IMR-90 (cell line): ENCODE data around the gene GRK1.

DNA sequence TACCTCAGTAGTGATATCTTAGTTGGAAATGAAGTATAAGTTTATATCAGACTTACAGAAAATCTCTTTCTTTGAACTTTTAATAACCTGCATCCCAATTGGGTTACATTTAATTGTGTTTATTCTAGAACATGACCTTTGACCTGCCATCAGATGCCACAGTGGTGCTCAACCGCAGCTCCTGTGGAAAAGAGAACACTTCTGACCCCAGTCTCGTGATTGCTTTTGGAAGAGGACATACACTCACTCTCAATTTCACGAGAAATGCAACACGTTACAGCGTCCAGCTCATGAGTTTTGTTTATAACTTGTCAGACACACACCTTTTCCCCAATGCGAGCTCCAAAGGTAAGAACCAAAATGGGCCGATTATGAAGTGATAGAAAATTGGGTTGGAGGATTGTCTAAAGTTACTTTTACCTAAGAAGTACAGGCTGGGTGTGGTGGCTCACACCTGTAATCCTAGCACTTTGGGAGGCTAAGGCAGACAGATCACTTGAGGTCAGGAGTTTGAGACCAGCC is 12.5 kb downstream of the LAMP1 start:
- RRBS, result no CpG with 5 or more reads among the region's 7 CpGs
CAGE:
- cytosol, long polyA plus RNA, result no peak
- long polyA plus RNA, result no peak
- nucleus, long polyA plus RNA, result no peak

GRCh38 chr13:113324331-113324784 is 27.3 kb downstream of the LAMP1 start:
- RRBS, result no CpG with 5 or more reads among the region's 11 CpGs
CAGE:
- cytosol, long polyA plus RNA, result no peak
- long polyA plus RNA, result no peak
- nucleus, long polyA plus RNA, result no peak

GRCh38 chr13:113405117-113405347 is 41.1 kb upstream of the GRTP1 start:
- RRBS, result no CpG with 5 or more reads among the region's 9 CpGs
CAGE:
- cytosol, long polyA plus RNA, result no peak
- long polyA plus RNA, result no peak
- nucleus, long polyA plus RNA, result no peak

DNA sequence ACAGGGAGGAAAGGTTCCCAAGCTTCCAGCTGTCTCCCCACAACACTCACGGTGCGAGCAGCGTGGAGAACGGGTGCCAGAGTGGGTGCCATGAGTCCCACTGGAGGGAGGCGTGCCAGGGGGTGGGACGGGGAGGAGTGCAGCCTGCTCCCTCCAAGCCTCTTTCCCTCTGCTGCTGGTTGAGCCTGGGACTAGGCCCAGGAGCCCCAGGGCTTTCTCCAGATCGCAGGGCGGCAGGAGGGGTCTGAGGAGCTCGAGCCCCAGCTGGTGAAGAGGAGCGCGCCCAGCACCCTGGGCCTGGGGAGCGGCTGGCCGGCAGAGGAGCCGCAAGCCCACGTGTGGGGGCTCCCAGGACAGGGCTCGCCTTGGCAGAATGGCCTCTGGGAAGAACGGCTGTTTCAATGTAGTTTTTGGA is 11.8 kb downstream of the TMCO3 start:
- RRBS, result no CpG with 5 or more reads among the region's 17 CpGs
CAGE:
- cytosol, long polyA plus RNA, result no peak
- long polyA plus RNA, result no peak
- nucleus, long polyA plus RNA, result no peak

DNA sequence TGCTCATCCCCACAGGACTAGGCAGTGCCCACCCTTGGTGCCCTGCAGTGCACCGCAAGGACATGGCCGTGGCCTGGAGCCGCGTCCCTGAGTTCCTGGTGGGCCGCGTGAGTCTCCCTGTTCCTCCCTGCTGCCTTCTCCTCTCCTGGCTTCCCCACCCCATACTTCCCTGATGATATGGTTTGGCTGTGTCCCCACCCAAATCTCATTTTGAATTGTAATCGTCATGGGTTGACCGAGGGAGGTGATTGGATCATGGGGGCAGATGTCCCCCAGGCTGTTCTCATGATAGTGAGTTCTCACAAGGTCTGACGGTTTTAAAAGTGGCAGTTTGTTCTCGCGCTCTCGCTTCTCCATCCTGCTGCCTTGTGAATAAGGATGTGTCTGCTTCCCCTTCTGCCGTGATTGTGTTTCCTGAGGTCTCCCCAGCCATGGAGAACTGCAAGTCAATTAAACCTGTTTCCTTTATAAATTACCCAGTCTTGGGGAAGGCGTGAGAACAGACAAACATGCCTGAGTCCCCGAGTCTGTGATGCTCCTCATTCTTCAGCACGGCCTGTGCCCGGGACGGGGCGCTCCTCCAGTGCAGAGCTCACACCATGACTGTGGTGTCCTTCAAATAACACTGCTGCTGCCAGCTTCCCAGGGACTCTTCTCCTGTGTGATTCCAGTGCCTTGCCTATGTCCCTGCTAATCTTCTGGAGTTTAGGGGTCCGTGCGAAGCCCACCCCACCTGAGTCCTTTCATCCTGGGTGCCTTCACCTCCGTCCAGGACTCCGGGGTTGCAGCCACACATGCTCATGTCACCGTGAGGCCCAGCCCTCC is 31.4 kb upstream of the TFDP1 start:
- RRBS, result no CpG with 5 or more reads among the region's 24 CpGs
CAGE:
- cytosol, long polyA plus RNA, result no peak
- long polyA plus RNA, result no peak
- nucleus, long polyA plus RNA, result no peak

DNA sequence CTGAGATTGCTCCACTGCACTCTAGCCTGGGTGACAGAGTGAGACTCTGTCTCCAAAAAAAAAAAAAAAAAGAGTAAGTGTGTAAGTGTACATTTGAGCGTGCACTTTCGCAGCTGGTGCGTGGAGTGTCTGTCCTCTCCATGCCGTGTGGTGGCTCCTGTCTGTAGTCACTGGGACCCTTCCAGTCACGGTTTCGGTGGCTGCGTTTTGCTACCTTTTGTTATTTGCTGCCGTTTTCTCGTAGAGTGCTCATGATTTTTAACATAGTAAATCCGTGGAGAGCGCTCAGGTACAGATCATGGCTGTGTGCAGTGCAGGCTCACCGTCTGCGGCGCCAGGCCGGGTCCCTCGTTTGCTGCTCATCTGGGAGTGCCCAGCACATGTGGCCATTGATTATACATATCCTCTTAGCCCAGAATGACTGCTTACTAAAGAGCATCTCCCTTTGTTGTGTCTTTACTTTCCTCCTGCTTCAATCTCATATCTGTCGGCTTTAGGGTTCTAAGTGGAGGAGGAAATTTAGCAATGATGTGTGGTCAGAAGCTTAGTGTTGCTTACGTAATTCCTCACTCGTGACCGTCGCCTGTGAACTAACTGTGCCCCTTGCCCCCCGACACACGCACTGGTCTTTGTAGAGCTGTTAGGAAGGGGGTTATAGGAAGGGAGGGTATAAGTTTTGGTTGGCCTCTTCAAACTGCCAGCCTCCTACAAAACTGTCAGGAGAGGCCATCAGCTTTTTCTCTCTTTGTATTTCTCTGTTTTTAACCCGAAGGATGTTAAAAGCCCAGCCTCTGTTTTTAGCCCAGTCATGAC is 31.8 kb downstream of the TFDP1 start:
- RRBS, result no CpG with 5 or more reads among the region's 24 CpGs
CAGE:
- cytosol, long polyA plus RNA, result no peak
- long polyA plus RNA, result no peak
- nucleus, long polyA plus RNA, result no peak

- RRBS, result 60% methylated on average over 14 of the region's 27 CpGs
CAGE:
- cytosol, long polyA plus RNA, result no peak
- long polyA plus RNA, result no peak
- nucleus, long polyA plus RNA, result no peak
Measured at GRCh38 chr13:113666808-113667502, at the start of gene GRK1. GRK1 (plus strand) TSS chr13:113667219.

DNA sequence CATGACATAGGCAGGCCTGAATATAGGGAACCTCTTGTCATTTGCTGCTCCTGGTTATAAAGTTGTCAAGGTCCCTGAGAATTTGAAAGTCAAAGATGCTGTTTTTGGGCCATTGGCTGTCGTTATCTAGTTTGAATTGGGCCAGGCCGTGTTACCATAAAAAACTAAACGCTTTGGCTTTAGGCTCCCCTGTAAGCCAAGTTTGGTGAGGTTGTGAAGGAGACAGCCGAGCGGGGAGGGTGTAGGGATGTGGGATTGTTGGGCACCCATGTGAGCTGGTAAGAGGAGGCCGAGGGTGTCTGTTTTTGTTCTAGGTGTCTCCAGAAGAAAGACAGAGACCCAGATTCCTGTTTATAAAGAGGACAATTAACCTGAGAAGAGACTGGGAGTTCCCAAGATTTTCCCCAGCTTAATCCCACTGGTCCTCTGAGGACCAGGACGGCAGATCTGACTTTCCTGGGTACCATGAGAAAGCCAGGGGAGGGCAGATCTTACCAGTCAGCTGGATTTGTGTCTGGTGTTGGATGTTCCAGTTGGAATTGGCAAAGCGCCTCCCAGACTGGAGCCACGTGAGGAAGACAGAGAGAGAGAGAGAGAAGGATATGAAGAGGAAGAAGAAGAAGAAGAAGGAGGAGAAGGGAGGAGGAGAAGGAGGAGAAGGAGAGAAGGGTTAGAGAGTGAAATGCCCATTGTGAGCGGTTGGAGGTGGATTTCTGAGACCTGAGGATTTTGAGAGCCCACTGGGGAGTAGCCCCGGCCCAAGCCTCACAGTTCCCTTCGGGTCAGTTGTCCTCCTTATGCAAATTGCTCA is 25.1 kb downstream of the TMEM255B start:
- RRBS, result no CpG with 5 or more reads among the region's 12 CpGs
CAGE:
- cytosol, long polyA plus RNA, result no peak
- long polyA plus RNA, result no peak
- nucleus, long polyA plus RNA, result no peak

- RRBS, result 84% methylated on average over 3 of the region's 32 CpGs
CAGE:
- cytosol, long polyA plus RNA, result no peak
- long polyA plus RNA, result no peak
- nucleus, long polyA plus RNA, result no peak
Measured at GRCh38 chr13:113823217-113823763, 40.6 kb downstream of the GAS6 start.

GRCh38 chr13:113834145-113834799 is 29.6 kb downstream of the GAS6 start:
- RRBS, result no CpG with 5 or more reads among the region's 37 CpGs
CAGE:
- cytosol, long polyA plus RNA, result no peak
- long polyA plus RNA, result no peak
- nucleus, long polyA plus RNA, result no peak

GRCh38 chr13:113837051-113838321 is 26.4 kb downstream of the GAS6 start:
- RRBS, result no CpG with 5 or more reads among the region's 30 CpGs
CAGE:
- cytosol, long polyA plus RNA, result start-site peak on the plus strand at chr13:113837711-113837960, 5 and 14 reads in 2 replicates
- long polyA plus RNA, result no peak
- nucleus, long polyA plus RNA, result start-site peak on the plus strand at chr13:113837096-113837199, 22 and 24 reads in 2 replicates; start-site peak on the minus strand at chr13:113837184-113837337, 190 and 323 reads in 2 replicates; start-site peak on the plus strand at chr13:113837609-113837716, 27 and 82 reads in 2 replicates

- RRBS, result 65% methylated on average over 3 of the region's 18 CpGs
CAGE:
- cytosol, long polyA plus RNA, result no peak
- long polyA plus RNA, result no peak
- nucleus, long polyA plus RNA, result start-site peak on the plus strand at chr13:113860374-113860789, 92 and 160 reads in 2 replicates
Measured at GRCh38 chr13:113860478-113861502, 3.1 kb downstream of the GAS6 start.

DNA sequence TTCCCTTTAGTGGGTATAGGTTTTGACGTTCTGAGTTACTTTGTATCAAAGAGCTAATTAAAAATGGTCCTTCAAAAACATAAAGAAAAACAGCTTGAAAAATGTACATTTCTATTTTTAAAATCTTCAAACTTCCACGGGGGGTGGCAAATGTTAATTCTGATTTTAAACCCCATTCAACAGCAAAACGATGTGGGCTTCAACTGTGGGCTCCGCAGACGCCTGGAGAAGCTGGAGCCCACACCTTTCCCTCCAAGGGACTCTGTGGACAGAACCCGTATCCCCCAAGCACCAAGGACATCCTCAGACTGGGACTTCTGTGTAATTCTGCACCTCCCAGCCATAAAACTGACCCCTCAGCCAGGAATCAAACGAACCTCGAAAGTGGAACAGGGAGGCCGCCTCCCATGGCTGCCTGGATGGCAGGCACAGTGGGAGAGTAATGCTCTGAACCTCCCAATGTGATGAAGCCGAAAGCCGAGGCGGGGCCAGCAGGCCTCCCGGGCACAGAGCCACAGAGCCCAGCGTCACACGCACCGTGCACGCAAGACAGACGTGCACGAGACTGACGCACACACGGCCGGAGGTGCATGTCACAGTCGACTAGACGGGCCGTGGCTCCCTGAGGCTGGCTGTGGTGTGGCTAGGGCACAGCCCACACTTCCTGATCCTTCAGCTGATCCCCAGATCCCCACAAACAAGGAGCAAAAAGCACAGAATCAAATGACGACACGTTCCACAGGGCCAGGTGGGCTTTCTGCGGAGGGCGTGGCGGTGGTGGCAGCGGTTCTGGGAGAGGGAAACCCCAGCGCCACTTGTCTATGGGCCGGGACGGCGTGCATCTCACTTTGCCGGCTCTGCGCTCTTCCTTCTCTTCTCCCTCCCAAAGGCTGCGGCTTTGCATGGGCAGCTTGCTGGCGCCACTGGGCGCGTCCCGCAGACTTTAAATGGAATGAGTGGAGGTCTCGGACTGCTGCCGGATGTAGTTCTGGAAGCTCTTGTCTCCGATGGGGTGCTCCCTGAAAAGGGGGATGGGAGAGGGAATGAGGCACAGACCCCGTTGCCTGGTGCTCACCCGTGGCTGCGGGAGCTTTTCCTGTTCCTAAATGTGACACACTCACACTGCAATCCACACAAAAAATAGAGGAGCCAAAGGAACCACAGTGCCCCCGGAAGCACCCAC is 4.9 kb upstream of the C13orf46 start:
- RRBS, result 84% methylated on average over 8 of the region's 49 CpGs
CAGE:
- cytosol, long polyA plus RNA, result no peak
- long polyA plus RNA, result no peak
- nucleus, long polyA plus RNA, result no peak

- RRBS, result 94% methylated on average over 15 of the region's 39 CpGs
CAGE:
- cytosol, long polyA plus RNA, result no peak
- long polyA plus RNA, result no peak
- nucleus, long polyA plus RNA, result no peak
Measured at GRCh38 chr13:113980946-113981969, 7.4 kb upstream of the C13orf46 start.

DNA sequence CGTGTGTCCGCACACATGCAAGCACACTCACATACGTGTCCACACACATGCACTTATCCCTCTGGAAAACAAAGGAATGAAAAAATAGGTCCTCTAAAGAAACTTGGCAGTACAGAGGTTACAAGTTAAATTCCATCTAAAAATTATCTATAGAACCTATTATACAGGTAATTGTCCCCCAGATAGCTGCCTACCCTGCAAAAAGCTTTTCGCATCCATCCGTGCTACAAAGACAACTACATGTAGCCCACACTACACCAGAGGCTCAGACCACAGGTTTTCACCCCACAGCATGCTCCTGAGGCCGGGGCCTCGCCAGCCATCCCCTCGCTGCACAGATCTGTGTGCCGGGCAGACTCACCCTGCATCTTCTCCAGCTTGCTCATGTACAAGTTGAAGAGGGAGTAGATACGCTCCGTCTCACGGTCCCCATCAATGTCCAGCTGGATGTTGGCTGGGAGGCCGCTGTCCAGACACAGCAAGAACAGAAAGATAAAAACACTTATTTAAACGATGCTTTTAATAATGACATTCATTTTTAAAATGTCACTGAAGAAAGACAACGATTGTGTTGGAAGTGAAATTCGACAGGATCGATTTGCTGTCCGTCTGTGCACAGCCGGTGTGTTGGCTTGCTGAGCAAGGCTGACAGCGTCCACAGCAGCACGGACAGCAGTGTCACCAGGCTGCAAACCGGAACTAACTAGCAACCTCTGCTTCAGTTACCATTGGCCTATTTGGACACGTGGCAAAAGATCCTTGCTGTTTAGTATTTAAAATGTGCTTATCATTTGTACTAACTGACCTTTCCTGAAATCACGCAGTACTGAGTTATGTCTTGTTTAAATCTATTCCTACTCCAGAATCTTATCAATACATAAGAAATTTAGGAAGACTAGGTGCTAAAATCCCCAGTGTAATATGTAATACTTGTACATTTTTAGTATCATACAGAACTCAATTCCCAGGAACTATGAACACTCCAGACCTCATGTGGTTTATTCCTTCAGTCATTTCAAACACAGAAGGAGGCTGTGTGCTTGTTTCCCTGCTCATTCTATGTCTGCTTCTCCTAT is 18.6 kb upstream of the C13orf46 start:
- RRBS, result 94% methylated on average over 8 of the region's 24 CpGs
CAGE:
- cytosol, long polyA plus RNA, result no peak
- long polyA plus RNA, result no peak
- nucleus, long polyA plus RNA, result no peak

DNA sequence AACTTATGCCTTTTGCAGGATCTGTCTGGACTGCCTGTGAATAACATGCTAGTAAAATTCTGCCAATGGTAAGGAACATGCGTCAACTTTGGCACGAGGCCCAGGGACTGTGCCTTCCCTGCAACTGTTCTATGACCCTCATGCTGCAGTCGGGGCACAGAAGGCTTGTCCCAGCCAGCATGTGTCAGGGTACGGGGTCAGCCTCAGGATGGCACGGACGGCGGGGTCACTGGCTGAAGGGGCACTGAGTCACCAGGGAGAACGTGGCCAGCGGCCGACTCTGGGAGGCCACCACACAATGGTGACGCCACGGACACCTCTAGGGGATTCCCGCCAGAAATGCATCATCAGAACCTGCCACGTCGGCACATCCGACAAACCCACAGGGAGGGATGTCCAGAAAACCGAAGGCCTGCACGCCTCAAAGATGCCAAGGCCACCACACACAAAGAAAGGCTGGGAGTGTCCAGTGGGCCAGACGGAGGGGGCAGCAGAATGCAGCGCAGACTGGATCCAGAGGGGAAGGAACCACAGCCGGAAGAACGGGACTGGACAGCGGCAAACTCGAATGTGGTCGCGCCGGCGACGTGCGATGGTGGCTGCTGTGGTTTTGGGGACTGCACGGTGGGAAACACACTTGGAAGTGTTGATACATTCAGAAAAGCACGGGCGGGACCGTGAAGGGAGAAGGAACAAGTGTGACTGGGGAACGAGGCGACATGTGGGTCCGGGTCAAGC is 24.6 kb upstream of the C13orf46 start:
- RRBS, result 96% methylated on average over 7 of the region's 37 CpGs
CAGE:
- cytosol, long polyA plus RNA, result no peak
- long polyA plus RNA, result no peak
- nucleus, long polyA plus RNA, result no peak

- RRBS, result 93% methylated on average over 7 of the region's 24 CpGs
CAGE:
- cytosol, long polyA plus RNA, result no peak
- long polyA plus RNA, result no peak
- nucleus, long polyA plus RNA, result no peak
Measured at GRCh38 chr13:114020853-114021381, 47.0 kb upstream of the C13orf46 start.

GRCh38 chr13:114115148-114116104 is 17.0 kb downstream of the RASA3 start:
- RRBS, result no CpG with 5 or more reads among the region's 39 CpGs
CAGE:
- cytosol, long polyA plus RNA, result no peak
- long polyA plus RNA, result no peak
- nucleus, long polyA plus RNA, result no peak

DNA sequence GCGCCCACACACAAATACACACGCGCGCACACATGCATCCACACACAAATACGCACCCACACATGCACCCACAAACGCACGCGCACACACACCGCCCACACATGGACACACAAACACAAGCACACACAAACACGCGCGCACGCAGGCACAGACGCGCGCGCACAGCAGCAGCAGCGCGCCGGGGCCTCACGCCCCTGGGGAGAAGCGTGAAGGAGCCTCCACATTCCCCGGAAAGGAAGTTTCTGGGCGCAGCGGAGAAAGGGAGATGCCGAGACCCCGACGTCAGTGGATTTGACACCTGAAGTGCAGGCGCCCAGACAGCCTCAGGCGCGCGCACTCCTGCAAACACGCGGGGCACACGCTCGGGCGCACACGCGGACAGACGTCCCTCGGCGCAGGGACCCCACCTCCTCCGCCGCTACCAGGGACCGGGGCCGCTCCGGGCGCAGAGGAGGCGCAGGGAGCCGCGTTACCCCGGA is 634 bp downstream of the RASA3 start:
- RRBS, result 2% methylated on average over 4 of the region's 52 CpGs
CAGE:
- cytosol, long polyA plus RNA, result no peak
- long polyA plus RNA, result no peak
- nucleus, long polyA plus RNA, result no peak

DNA sequence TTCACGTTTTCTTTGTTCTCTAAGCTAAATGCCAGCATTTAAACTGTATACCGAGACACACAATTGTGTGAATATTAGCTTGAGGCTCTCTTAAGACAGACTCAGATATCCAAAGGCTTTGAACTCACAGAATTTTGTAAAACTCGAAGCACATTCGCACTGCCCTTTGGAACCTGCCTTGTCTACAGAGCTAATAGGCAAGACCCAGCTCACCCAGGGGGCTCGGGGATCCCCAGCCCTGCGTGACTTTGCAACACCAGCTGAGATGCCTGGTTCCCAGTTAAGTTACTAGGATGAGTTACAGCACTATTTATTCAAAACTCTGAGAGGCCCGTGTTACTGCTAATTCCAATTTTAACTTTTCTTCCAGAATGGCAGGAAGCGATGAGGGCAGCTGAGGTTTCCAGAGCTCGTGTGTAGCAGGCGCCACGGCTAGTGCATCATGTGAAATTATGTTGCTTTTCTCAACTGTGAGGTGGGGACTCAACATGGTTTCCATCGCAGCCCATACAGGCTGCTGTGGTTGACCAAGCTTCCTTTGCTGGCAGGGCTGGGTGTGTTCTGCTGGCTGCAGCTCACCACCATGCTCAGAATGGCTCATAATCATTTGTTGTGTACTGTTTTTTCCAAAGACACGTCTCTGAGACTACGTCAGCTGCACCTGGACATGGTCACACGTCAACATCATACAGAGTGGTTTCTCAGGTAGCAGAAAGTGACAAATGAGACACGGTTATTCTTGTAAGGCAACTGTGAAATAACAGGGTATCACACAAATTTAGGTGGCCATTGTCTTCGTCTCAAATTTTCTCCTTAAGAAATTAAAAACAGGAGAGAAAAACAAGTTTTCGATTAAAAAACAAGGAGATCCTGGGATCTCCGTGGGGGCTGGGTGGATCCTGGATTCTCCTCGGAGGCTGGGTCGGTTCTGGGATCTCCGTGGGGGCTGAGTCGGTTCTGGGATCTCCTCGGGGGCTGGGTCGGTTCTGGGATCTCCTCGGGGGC is 16.0 kb upstream of the RASA3 start:
- RRBS, result no CpG with 5 or more reads among the region's 26 CpGs
CAGE:
- cytosol, long polyA plus RNA, result no peak
- long polyA plus RNA, result no peak
- nucleus, long polyA plus RNA, result no peak